Stomach (tissue), 7 donors: Measurements from ENCODE around the genes MAP3K2 and PROC.

DNA sequence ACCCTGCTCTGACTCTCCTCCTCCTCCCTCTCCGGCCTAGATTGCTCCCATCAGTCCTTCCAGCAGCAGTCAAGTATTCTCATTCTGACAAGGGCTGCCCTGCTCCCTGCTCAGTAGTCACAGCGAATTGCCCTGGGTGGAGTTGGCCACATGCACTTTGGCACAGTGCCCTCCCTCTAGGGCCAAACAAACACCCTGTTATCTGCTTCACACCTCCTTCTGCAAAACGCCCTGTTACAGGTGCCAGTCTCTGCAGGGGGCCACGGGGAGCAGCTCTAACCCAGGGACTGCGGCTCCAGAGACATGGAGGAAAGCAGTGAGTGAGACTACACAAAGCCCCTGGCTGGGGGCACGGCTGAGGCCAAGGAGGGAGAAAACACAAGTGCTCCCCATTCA, 8.4 kb upstream of the TFCP2L1 start:
- PRO-cap, result bidirectional peak, plus-strand start at position 246 of the sequence, minus-strand start at position 86 of the sequence
- RAMPAGE, long total RNA, 5 experiments, result no peak in any of the 5 experiments
- RRBS, result no CpG with 5 or more reads among the region's 6 CpGs

- PRO-cap, result no peak
- RAMPAGE, long total RNA, 5 experiments, result no peak in any of the 5 experiments
- RRBS, result no CpG with 5 or more reads among the region's 3 CpGs
Measured at GRCh38 chr2:121419334-121419707, 134.3 kb upstream of the TFCP2L1 start.

- PRO-cap, result no peak
- RAMPAGE, long total RNA, 5 experiments, result start-site peak on the minus strand in 3 of 5 experiments, at chr2:121446961-121447775 at its widest, 5 to 18 reads per replicate
- RRBS, result no CpG with 5 or more reads among the region's 14 CpGs
Measured at GRCh38 chr2:121446975-121447760, 162.2 kb upstream of the TFCP2L1 start.

DNA sequence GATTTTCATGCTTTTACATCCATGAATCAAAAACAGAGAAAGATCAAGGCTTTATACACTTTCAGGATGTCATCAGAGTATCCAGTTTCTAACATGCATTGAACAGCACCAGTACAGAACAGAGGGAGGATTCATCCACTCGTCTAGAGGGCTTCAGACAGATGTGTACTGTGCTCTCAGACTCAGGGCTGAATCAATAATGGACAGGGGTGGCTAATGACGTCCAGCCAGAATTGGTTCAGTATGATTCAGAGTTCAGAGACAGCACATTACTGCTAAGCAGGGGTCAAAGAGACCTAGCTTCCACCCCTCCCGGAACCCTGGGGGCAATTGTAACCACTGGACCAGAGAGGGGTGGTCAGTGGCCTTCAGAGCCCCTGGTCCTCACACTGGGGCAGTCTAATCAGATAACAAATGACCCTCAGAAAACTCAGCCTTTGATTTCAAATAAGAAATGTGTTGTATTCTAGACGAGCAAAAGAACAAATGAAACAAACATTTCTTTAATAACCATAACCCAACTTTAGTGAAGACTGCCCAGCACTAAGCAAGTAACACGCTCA, 81.2 kb downstream of the CLASP1 start:
- PRO-cap, result no peak
- RAMPAGE, long total RNA, 5 experiments, result no peak in any of the 5 experiments
- RRBS, result no CpG with 5 or more reads among the region's 5 CpGs

DNA sequence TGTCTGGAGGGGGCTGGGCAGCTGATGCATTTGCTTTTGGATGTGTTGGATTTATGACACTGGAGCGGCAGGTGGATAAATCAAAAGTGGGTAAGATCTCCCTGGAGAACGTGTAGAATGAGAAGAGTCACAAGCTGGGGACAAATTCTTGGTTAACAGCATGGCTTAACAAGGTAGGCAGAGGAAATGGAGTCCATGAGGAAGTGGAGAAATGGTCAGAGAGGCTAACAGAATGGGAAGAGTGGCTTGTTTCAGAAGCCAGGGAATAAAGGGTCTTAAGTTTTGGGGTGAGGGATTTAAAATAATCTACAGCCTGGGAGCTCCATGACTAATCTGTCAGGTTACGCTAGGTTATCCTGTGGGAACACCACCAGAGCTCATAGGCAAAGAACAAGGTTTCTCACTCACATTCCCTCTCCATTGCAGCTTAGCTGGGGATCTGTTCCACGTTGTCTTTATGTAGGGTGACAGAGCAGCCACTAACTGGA, 12.8 kb downstream of the TSN start:
- PRO-cap, result no peak
- RAMPAGE, long total RNA, 5 experiments, result no peak in any of the 5 experiments
- RRBS, result no CpG with 5 or more reads among the region's 4 CpGs

- PRO-cap, result no peak
- RAMPAGE, long total RNA, 5 experiments, result no peak in any of the 5 experiments
- RRBS, result no CpG with 5 or more reads among the region's 3 CpGs
Measured at GRCh38 chr2:122261235-122261713, 505.8 kb downstream of the TSN start.

DNA sequence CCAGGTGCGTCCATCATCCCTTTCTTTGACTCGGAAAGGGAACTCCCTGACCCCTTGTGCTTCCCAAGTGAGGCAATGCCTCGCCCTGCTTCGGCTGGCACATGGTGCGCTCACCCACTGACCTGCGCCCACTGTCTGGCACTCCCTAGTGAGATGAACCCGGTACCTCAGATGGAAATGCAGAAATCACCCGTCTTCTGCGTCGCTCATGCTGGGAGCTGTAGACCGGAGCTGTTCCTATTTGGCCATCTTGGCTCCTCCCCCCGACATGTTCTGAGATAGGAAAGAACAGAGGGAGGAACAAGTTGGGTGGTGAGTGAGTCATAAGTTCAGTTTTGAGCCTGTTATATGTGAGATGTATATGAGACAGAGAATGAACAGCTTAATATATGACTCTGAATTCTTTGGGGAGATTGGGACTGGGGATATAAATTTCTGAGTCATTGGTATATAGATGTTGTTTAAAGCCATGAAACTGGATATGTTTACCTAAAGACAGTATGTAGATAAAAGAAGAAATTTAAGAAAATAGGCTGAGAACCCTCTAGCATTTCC, 596.7 kb downstream of the TSN start:
- PRO-cap, result no peak
- RAMPAGE, long total RNA, 5 experiments, result no peak in any of the 5 experiments
- RRBS, result no CpG with 5 or more reads among the region's 12 CpGs

- PRO-cap, result no peak
- RAMPAGE, long total RNA, 5 experiments, result no peak in any of the 5 experiments
- RRBS, result no CpG with 5 or more reads among the region's 1 CpG
Measured at GRCh38 chr2:123659462-123659877, 365.6 kb upstream of the CNTNAP5 start.

- PRO-cap, result no peak
- RAMPAGE, long total RNA, 5 experiments, result no peak in any of the 5 experiments
- RRBS, result no CpG with 5 or more reads among the region's 2 CpGs
Measured at GRCh38 chr2:125696558-125696841, 959.5 kb upstream of the GYPC start.

- PRO-cap, result no peak
- RAMPAGE, long total RNA, 5 experiments, result no peak in any of the 5 experiments
- RRBS, result no CpG with 5 or more reads among the region's 10 CpGs
Measured at GRCh38 chr2:126831414-126832040, 67.2 kb upstream of the TEX51 start.

- PRO-cap, result no peak
- RAMPAGE, long total RNA, 5 experiments, result no peak in any of the 5 experiments
- RRBS, result 33% methylated on average over 1 of the region's 9 CpGs
Measured at GRCh38 chr2:127049976-127050297, 57.0 kb downstream of the BIN1 start.

DNA sequence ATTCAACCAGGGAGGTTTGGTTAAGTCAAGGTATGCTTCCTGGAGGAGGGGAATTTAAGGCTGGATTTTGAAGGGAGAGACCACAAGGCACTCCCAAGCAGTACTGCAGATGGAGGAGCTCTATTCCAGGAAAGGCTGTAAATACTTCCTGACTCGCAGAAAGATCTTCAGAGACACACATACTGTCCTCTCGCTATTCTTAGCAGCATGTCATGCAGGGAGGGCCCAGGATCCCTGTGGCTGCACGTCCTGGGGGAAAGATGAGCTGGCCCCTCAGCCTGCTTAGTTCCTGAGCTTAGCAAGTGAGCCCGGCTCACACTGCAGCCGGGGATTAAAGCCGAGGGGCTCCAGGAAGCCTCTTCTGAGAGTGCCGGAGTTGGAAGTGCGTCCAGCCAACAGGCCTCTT, 40.1 kb upstream of the BIN1 start:
- PRO-cap, result no peak
- RAMPAGE, long total RNA, 5 experiments, result no peak in any of the 5 experiments
- RRBS, result 93% methylated on average over 3 of the region's 8 CpGs

- PRO-cap, result no peak
- RAMPAGE, long total RNA, 5 experiments, result no peak in any of the 5 experiments
- RRBS, result no CpG with 5 or more reads among the region's 6 CpGs
Measured at GRCh38 chr2:127224987-127225380, 4.9 kb upstream of the CYP27C1 start.

- PRO-cap, result no peak
- RAMPAGE, long total RNA, 5 experiments, result start-site peak on the minus strand in 1 of 5 experiments, at chr2:127257559-127257696 at its widest, 10 reads per replicate
- RRBS, result no CpG with 5 or more reads among the region's 19 CpGs
Measured at GRCh38 chr2:127257092-127257869, 36.7 kb downstream of the ERCC3 start.

DNA sequence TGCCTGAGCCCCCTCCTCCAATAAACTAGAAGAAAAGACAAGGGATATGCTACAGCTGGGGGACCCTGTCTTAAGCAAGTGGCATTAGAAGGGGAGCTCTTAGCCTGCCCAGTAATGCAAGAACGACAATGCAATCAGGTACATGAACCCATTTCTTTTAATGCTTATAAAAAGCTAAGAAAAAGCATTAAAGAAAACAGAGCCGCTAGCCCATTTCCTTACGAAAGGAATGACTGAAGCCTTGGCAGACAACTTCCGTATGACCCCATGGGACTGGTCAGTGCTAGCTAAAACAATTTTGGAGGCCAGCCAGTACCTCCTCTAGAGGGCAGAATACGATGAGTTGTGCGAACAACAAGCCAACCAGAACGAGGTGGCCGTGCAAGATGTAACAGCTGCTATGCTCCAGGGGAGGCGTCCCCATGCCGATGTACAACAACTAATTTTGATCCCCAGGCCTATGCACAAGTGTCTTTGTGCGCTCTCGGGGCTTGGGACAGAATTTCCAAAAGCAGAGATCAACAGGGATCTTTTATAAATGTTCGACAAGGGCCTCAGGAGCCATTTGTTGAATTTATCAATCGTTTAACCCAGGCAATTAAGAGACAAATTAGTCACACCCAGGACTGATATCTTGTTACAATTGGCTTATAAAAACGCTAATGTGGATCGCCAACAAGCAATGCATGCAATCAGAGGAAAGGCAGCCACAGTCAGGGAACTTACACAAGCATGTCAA, 16.7 kb downstream of the MAP3K2 start:
- PRO-cap, result no peak
- RAMPAGE, long total RNA, 5 experiments, result no peak in any of the 5 experiments
- RRBS, result no CpG with 5 or more reads among the region's 16 CpGs

GRCh38 chr2:127373667-127374799, 13.7 kb downstream of the MAP3K2 start:
- PRO-cap, result no peak
- RAMPAGE, long total RNA, 5 experiments, result start-site peak on the minus strand in 1 of 5 experiments, at chr2:127373764-127373922 at its widest, 6 reads per replicate
- RRBS, result no CpG with 5 or more reads among the region's 11 CpGs

DNA sequence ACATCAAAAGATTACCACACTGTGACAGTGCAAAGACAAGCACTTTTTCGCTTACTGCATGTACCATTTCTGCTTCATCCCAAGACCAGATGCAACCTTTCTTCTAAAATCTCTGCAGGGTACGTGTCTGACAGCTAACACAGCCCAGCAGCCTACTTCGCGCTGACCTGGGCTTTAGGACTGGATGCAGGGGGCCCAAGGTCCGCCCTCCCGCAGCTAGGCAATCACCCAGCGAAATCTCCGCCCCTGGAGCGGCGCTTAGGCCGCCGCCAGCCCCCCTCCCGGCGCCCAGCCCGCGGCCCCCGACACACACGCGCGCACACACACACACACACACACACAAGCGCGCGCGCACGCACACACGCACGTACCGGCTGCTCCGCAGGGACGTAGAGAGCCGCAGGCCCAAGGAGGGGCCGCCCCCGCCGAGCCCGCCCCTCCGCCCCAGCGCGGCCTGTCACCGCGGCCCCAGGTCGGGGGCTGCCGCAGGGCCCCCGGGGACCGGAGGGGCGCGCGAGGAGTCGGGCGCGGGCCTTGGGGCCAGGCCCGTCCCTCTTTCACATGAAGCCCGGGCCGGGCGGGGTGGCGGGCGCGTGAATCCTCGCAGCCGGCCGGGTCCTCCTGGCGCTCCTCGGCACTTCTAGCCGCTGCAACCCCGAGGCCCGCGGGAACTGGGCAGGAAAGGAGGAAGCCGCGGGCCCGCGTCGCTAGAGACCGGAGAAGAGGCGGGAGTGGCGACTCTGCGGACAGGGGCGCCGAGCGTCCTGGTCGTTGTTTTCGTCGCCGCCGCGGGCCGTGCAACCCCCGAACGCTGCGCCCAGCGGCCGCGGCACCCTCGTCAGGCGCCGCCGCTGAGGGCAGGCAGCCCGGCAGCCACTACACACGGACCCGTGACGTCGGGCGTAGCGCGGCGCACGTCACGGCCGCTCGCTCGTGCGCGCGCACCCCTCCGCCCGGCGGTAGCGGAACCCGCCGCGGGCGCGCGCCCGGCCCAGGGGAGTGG, at the start of gene MAP3K2:
Gene MAP3K2 (minus strand): TSS at position 895 of the 1,003 bp plus-strand sequence.
- PRO-cap, result bidirectional peak, plus-strand start at position 392 of the sequence, minus-strand start at position 373 of the sequence; unidirectional peak, minus-strand start at position 673 of the sequence; bidirectional peak, plus-strand start outside the sequence, minus-strand start at position 892 of the sequence
- RAMPAGE, long total RNA, 5 experiments, result start-site peak on the minus strand in 3 of 5 experiments, centred at positions 202 to 871 of the sequence, 14 to 57 reads per replicate
- RRBS, result 1% methylated on average over 52 of the region's 123 CpGs

DNA sequence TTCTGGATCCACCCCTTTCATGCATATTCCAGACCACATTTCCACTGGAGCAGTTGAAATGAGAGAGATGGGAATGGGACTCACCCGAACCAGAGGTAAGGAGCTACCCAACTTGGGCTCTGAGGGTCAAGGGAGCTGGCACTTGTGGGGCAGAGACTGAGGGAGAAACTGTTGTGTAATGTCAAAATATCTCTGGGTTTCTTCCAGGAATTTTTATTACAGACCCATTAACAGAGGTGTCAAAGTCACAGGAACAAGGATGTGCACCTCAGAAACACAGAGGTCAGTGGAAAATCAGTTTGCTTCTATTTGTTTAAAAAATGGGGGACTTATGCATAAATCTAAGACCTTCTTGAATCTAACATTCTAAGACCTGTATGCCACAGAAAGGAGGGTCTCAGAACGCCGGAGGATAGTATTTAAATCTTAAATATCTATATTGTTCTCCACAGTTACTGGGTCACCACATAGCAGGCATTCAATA, 1.2 kb upstream of the MAP3K2 start:
- PRO-cap, result no peak
- RAMPAGE, long total RNA, 5 experiments, result no peak in any of the 5 experiments
- RRBS, result no CpG with 5 or more reads among the region's 3 CpGs

- PRO-cap, result unidirectional peak, plus-strand start at chr2:127398498
- RAMPAGE, long total RNA, 5 experiments, result start-site peak on the plus strand in 1 of 5 experiments, at chr2:127398165-127398489 at its widest, 5 reads per replicate
- RRBS, result no CpG with 5 or more reads among the region's 10 CpGs
Measured at GRCh38 chr2:127398033-127398649, 10.4 kb upstream of the MAP3K2 start.

- PRO-cap, result no peak
- RAMPAGE, long total RNA, 5 experiments, result no peak in any of the 5 experiments
- RRBS, result no CpG with 5 or more reads among the region's 10 CpGs
Measured at GRCh38 chr2:127418207-127418569, at the start of gene PROC. PROC (plus strand) TSS chr2:127418427.